Mesenteric fat pad (tissue), 1 donor: ENCODE results near the genes OR6C76, SARNP and RAB5B.

DNA sequence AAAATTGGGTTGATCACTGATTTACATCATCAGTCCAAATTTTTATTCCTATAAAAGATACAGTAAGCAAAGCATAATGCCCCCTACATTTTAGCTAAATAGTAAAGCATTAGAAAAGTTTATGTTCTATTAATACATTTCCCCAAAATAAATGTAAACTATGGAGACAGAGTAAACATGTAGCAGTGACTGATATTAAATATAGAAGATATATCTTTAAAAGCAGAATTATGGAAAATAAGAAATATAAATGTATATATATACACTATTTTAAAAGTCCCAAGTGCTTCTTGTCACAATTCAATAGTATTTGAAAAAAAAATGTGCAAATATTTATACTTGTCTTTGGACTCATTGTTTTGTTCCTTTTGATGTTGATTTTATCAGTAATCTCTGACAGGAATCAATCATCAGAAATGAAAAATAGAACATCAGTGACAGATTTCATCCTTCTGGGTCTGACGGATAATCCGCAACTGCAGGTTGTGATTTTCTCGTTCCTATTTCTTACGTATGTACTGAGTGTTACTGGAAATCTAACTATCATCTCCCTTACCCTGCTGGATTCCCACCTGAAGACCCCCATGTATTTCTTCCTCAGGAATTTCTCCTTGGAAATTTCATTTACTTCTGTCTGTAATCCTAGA lies at the start of gene OR6C76:
OR6C76 (plus strand) TSS at position 417 of the 647 bp plus-strand sequence.
- PRO-cap: no peak

- PRO-cap: no peak
Measured at GRCh38 chr12:55705367-55706114, 2.2 kb downstream of the ITGA7 start.

- PRO-cap: no peak
Measured at GRCh38 chr12:55706115-55706696, 1.5 kb downstream of the ITGA7 start.

DNA sequence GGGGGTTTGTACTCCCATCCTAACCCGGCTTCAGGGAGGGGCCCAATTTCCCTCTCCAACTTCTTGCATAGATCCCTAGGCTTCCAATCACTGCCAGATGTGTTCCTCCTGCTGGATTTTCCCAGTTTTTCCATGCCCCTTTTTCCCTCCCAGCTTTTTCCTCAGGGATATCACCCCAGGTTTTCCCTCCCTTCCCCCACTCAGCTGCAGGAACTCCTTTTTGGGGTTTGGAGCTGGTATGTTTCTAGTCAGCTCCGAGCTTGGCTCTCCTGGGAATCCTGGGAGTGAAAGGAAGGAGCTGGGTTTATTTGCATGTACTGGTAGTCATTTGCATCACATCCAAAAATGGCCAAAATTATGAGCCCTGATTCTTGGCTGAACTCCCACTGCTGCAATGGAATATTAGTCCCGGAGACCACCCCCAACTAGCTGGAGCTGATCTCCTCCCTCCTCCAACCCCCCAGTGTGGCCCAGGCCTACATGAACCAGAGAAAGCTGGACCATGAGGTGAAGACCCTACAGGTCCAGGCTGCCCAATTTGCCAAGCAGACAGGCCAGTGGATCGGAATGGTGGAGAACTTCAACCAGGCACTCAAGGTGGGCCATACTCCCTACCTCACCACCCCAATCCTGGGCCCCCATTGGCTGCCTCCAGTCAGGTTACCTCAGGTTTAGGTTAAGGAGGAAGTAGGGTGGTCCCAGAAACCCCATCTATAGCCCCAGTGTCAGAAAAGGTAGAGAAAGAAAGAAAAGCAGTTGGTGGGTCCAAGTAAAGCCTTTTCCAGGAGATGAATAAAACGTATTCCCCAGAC lies 1.4 kb upstream of the RDH5 start:
- PRO-cap: no peak

DNA sequence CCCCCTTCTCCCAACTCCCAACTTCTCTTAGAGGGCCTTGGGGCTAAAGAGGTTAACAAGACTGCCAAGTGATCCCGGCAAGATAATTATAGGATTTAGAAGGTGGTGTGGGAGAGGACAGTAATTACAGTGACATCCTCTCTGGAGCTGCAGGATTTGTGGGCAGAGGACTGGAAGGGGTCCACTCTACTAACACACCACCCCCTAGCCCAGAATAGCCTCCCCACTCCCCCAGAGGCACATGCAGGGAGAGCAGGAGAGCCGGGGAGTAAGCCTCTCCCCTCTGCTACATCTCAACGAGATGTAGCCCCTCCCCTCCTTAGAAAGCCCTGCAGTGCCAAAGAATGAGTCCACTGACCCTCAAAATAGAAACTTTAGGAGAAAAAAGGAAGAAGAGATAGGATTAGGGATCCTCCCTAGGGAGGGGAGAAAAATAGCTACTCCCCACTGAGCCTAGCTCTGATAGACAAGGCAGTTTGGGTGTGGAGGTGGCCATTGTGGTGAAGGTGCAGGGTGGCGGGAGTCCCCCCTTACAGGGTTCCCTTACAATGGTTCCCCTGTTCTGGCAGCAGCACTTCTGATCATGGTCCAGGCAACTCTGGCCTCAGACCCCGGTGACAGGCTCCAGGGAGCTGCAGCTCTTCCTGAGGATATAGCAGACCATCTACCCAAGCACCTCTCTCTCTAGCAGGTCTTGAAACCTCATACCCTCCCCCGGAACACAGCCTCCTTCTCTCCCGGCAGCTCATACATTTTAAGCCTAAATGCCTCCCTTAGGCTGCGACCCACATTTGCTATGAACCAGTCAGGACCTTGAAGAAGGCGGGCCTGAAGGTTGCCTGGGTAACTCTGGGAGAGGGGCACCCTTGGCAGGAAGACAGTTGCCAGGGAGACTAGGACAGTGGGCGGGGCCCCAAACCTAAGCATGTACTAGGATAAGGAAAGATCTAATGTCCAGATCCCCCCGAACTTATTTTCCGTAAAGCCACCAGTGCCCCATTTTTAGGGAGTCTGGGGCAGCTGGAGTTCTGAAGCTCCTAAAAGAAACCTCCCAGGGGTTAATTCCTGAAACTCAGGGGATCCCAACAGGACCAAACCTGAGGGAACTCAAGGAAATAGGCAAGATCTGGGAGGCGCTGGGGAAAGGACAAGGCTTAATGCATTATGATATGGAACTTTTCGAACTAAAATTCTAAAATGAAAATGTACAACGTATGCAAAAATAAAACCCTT lies 4.8 kb upstream of the GDF11 start:
- PRO-cap: no peak

DNA sequence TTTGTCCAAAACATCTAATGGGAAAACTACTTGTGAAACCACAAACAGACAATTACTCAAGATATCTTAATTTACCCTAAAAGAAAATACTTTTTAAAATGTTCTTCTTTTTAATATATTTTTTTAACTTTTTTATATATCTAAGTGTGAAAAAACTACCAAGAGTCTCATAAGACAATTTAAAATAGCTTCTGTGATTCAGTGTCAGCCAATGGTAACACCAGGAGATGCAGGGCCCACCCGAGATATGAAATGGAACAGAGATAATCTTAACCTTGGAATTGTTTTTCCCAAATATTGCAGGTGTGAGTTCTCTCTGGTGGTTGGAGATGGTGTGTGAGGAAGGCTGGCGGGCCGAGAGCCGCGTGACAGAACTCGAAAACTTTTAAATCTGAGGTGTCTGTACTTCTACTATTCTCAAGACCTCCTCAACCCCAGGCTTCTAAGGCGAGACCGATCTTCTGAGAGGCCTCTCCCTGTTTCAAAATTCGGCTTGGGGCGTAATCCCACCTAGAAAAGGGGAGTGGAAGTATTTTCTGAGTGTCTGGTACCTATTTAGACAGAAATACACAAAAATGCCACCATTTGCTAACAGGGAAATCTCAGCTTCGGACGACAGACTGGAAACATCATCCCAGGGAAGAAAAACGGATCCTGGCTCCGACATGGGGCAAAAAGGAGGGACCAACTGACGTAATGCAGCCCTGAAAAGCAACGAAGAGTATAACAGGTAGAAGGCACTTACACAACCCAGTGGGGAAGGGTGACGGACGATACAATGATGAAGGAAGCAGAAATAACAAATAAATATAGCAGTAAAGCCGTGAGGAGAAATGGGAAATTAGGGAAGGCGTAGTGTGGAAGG lies 632 bp downstream of the SARNP start:
- PRO-cap: no peak

DNA sequence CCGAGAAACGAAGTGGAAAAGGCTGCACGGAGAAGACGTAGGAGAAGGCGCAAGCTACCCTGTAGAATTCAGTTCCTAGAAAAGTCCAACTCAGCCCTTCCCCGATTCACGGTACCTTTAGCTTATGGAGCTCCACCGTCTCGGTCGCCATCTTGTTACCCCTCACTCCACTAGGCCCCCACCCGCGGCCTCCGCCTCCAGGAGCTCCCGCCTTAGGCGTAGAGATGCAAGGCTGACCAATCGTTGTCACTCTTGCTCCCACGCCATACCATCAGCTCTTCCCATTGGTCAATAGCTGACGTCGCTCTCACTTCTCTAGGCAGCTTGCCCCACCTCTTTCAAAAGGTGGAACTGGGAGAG lies at the start of gene SARNP:
SARNP (minus strand) TSS at position 174 of the 360 bp plus-strand sequence.
- PRO-cap: bidirectional peak, plus-strand start outside the sequence, minus-strand start at position 172 of the sequence

DNA sequence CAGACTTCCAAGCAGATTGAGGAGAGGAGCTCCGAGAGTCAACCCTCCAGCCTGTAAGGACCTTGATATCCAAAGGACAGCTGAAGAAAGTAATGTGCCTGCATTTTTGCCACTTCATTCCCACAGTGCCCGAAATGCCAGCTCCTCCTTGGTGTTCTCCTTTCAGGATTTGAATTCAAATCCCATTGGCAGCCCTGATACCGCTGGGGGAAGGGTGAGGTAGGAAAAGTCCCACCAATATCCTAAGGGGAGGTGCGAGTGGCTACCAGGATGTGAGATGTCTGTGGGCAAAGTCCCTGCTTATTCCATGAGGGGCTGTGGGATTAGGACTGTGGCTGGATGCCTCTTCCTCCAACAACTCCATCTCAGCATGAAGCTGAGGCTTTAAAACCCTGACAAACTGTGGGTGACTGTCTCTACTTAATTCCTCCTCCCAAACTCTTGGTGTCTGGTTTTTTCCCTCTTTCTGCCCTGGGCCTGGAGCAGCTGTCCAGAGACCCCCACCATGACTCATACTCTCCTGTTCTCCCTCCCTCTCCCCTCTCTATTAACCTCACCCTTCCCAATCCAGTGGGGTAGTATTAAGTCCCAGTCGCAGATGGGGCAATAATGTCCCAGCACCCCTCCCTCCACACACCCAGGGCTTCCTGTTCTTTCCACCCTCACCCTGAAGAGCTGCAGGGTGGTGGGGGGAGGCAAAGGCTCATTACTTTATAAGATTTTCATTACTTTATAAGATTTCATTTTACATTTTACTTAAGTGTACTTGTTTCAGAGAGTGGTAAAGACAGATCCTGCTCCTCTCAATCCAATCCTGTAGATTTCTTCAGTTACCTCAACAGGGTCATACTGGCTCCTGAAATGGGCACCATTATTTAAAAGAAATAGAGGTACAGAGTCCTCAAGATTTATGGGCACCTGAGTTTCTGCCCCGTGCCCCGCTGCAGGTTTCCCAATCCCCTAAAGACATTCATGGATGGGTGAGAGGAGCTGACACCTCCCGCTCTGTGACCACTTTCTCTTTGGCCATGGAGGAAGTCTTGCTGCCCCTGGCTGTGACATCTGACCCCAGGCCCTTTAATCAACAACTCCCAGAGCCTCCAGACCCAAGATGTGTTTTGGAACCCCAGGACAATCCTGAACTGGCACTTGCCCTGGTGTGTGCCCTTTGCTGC lies 2.1 kb upstream of the DNAJC14 start:
- PRO-cap: unidirectional peak, minus-strand start at position 549 of the sequence

GRCh38 chr12:55856805-55857383 lies 14.2 kb upstream of the MMP19 start:
- PRO-cap: no peak

- PRO-cap: no peak
Measured at GRCh38 chr12:55941708-55942646, 11.0 kb downstream of the DGKA start.

DNA sequence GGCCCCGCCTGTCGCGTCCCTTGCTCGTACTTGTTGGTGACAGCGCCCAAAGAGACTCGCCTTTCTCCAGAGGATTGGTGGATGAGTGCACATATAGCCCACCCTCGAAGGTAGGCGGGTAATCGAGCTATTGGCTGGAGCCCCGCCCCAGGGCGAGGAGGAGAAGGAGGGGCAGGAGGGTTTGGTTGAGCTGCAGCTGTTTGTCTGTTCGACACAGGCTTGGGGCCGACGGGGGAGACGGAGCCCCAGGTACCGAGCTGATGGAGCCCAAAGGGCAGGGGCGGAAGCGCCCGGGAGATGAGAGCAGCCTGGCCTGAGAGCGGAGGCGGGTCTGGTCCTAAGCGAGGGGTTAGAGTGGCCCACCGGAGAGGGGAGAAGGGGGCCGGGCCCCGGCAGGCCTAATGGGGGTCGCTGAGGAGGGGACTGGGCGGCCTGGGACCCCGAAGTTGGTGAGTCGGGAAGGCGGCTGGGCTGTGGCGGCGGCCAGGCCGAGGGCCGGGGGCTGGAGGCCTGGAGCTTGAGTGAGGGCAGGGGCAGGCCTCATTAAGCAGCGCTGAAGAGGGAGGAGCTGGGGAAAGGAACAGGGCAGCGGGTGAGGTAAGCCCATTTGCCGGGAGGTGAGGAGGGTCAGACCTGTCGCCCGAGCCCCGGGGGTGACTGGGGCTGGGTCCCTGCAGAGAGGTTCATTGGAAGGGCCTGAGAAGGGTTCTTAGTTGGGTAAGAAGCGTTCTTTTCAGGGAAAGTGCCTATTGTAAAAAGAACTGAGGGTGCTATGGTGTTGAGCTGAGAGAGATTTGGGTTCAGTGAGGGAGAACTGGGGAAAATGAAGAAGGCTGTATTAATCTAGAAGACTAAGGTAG lies at the start of gene RAB5B:
RAB5B (plus strand) TSS at position 188 of the 860 bp plus-strand sequence.
- PRO-cap: unidirectional peak, plus-strand start at position 214 of the sequence

DNA sequence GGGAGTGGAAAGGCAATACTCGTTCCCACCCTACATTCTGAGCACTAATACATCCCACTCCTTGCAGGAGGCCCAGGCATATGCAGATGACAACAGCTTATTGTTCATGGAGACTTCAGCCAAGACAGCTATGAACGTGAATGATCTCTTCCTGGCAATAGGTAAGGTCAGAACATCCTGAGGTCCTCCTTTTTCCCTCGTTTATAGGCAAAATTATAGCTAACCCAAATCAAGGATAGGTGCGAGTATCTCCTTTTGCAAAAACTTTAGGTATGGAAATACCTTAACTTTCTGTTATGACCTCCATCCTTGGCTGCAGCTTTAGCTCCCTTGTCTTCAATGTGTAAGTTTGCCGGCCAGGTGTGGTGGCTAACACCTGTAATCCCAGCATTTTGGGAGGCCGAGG lies 5.8 kb upstream of the SUOX start:
- PRO-cap: no peak

DNA sequence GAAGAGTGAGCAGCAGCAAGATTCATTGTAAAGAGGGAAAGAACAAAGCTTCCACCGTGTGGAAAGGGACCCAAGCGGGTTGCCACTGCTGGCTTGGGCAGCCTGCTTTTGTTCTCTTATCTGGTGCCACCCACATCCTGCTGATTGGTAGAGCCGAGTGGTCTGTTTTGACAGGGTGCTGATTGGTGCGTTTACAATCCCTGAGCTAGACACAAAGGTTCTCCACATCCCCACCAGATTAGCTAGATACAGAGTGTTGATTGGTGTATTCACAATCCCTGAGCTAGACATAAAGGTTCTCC lies 2.5 kb downstream of the SUOX start:
- PRO-cap: no peak

DNA sequence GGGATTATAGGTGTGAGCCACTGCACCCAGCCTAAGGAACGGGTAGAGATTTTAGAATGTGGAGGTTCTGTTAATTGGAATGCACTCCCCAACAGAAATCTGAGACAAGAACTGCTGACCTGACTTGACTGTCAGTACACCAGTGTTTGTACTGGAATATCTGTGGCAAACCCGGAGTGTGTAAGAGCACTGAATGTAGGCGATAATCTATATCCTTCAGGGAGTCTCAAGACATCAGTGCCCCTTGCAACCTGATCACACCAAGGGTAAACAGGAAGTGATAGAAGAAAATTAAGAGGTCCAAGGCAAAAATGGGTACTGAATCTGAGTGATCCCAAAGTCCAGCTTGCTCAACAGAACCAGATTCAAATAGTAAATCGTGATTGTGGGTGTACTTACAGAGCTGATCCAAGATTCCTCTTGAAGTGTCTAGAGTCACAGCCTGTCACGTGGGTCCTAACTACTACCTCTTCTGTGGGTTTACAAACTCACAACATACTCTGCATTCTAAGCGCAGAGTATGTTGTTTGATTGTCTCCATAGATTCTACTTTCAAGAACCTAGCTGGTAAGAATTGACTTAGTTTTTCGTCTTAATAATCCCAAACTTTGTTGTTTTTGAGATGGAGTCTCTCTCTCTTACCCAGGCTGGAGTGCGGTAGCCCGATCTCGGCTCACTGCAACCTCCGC lies 3.8 kb downstream of the RPS26 start:
- PRO-cap: no peak

DNA sequence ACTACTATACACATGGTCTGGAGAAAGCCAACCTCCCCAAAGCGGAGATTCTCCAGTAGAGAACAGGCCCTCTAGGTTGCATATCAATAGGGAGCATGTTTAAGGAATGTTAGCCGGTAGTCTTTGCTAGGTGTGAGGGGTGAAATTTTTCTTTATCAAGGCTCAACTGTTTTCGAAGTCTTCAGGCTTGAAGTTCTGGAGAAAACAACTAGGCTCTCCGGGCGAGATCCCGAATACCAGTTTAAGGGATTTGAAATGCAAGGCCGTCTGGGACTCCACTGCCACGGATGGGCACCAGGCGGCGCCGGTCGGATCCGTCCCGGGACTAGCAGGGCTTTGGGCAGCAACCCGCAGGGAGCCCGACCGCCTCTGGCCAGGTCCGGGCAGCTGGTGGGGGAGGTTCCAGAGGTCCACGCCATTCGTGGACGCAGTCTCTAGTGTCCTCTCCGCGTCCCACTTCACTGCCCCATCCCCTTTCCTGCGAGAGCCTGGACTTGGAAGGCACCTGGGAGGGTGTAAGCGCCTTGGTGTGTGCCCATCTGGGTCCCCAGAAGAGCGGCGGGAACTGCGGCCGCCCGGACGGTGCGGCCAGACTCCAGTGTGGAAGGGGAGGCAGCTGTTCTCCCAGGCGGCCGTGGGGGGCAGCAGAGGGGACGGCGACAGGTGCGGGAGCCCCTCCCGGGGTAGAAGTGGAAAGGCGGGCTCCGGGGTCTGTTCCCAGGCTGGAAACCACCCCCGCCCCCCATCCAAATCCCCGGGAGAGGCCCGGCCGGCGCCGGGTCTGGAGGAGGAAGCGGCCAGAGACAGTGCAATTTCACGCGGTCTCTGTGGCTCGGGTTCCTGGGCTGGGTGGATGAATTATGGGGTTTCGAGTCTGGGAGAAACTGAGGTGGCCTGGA lies 925 bp upstream of the ERBB3 start:
- PRO-cap: no peak

- PRO-cap: no peak
Measured at GRCh38 chr12:56080690-56081145, 753 bp downstream of the ERBB3 start.

- PRO-cap: no peak
Measured at GRCh38 chr12:56081502-56082526, 1.8 kb downstream of the ERBB3 start.

- PRO-cap: no peak
Measured at GRCh38 chr12:56163910-56164748, 6.0 kb downstream of the MYL6 start.

- PRO-cap: no peak
Measured at GRCh38 chr12:56171140-56171674, 13.0 kb downstream of the MYL6 start.

DNA sequence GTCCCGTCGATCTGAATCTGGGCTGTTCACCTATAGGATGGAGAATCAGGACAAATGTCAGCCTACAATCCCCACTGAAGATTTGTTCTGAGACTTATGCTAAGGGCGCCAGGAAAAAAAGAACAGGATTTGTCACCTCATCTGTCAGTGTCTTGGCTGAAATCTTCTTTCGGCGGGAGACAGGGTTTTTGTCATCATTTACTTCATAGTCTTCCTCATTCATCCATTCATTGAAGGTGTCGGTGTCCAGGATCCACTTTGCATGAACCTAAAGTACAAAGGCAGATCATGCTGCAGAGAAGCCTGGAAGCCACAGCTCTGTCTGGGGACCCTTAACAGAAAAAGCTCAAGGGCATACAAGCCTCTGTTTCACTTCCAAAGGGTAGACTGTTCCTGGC lies 7.7 kb downstream of the SMARCC2 start:
- PRO-cap: no peak